ENCODE results near the genes SPATA46, UCK2 and POGK.

DNA sequence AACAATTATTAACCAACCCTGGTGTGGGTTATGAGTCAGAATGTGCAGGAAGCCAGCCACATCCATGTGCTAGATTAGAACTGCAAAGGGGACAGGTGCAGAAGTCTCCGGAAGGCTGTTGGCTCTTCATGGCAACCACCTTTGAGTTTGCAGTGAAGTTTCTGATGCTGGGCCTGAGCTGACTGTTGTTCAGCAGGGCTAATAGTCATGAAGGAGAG lies 70.6 kb downstream of the SPATA46 start:
- RRBS = no CpG with 5 or more reads among the region's 1 CpG

GRCh38 chr1:162363869-162364191 lies 12.8 kb downstream of the SPATA46 start:
- RRBS = no CpG with 5 or more reads among the region's 2 CpGs

DNA sequence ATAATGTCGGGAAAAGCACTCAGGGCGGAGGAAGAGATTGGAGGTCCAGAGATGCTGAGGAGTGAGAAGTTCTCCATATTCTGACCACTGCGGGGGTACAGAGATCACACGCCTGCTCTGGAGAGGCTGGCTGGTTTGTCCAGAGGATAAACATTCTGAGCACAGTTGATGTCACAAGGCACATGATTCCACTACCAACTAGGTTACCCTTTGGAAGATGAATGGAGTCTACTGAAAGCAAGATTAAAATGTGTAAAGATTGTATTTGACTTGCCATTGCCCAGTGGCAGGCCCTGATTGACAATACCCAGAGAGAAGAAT lies at the start of gene SPATA46:
TSS of gene SPATA46 (minus strand) at position 141 of the 321 bp plus-strand sequence.
- RRBS = no CpG with 5 or more reads among the region's 4 CpGs

DNA sequence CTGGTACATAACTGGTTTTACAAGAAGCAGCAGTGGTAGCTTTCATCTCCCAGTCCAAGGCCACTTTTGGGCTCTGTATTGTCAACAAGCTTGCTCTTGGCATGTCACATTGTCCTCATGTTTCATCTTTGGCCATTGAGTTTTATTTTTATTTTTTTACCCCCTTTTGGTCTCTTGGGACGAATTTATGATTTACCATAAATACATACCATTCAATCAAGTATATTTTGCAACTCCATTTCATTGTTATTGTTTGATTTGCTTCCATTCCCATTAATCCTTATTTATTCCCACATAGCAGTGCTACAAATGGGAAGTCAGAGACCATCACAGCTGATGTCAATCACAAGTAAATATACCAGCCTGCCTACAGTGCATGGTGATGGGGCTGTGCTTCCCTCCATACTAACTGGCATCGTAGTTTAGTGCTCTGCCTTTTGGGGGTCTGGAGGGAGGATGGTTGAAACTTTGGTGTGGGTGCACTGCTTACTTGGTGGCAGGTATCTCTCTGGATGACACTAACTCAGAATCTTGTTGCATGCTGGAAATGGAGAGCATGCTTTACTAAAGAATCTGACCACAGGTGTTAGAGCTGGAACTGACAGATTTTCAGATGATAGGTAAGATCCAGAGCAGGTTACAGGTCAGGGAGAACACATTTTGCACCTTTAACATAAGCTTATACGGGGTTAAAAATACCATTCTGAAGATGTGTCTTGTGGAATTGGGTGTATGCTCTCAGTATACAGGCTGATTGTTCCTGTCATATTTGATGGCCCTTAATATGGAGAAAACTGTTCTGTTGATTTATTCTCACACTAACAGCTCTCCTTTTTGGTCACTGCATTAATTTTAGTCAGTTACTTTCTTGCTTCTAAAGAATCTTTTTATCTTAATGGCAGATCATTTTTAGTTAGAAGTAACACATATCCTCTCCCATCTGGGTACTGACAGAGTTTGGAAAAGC lies 31.2 kb downstream of the UAP1 start:
- RRBS = no CpG with 5 or more reads among the region's 3 CpGs

GRCh38 chr1:162625870-162626727 lies 6.2 kb upstream of the DDR2 start:
- RRBS = no CpG with 5 or more reads among the region's 5 CpGs

DNA sequence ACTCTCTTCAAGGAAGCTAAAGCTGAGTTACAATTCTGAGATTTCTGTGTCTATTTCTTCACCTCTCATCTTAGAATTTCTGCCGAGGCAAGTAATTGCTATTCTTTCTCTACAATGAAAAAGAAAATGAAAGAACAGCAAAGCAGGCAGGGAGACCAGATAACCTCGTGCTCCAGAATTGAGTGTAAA lies 5.6 kb upstream of the DDR2 start:
- RRBS = no CpG with 5 or more reads among the region's 2 CpGs

DNA sequence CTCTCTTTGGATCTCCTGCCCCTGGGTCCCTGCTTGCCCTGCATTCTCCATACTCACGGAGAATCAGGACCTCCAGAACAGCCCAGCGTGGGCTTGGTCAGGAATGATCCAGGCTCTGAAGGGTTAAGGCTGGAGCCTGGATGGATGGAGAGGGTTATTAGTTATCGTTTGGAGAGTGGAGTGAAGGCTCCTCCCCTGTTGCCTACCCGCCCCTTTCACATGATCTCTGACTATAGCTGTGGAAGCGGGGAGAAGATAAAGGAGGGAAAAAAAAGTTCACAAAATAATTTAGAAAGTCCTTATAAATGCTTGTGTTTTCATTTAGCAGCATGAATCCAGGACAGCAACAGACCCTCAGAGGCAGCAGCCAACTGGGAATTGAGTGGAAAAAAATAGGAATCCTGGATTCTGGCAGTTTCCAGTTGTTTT lies 762 bp upstream of the DDR2 start:
- RRBS = no CpG with 5 or more reads among the region's 5 CpGs

DNA sequence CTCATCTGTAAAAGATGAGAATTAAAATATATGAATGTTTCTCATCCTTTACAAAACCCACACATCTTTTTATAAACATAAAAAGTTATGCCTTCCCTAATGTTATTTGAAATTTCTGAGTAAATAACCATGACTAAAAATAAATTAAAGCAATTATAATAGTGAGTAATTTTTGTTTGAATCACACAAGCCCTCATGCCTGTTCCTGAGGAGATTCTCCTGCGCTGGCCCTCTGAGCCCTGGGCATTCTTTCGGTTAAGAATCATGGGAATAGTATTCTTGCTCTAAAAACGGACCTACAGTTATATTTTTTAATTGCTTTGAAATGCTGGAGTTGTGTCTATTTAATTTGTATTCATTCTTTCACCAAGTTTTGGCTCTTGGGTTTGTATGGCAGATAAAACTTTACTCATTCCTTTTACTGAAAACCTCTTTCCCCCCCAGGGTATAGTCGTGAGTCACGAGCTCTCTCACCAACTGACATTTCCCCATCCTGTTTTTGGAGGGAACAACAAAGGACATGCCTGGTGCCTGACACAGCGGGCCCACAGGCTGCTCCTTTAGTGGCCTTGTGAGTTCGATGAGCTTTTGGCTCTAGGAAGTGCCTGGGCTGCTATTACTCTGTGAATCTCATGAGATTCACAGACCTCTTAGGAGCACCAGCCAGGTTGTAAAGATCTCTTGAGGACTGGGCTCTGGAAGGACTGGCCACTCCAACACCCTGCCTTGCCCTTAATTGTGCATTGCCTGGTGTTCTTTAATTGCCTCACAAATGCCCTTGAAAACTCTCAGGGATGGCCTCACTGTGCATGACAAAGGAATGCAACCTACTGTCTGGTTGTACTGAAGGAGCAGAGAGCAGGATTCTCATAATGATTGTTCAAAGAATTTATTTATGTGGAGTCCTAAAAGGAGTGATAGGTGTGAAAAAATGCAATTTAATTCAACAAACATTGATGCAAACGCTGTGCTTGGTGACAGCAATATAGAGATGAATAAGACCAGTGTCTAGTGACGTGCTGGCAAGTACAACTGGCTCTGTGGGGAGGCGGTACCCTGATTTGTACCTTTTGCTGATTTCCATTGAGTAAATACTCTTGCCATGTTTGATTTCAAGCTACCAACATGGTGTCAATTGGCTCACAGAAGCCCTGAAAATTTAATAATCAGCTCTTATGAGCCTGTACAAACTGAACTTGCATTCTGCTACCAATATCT lies 58.7 kb downstream of the DDR2 start:
- RRBS = no CpG with 5 or more reads among the region's 10 CpGs

GRCh38 chr1:163070448-163071206 lies 1.5 kb downstream of the RGS4 start:
- RRBS = no CpG with 5 or more reads among the region's 4 CpGs

DNA sequence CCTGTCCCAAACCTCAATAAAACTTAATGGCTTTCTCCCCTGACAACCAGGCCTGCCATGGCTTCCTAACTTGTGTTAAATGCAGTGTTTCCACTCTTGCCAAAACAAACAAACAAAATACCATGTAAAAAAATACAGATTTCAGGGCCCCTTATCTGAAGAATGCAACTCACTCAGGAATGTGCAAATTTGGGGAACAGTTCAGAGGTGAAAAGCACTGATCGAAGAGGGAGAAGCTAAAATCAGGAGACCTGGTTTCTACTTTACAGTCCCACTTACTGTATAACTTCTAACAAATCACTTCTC lies 814 bp upstream of the NUF2 start:
- RRBS = no CpG with 5 or more reads among the region's 1 CpG

- RRBS = no CpG with 5 or more reads among the region's 8 CpGs
Measured at GRCh38 chr1:164598218-164599233, 39.5 kb downstream of the PBX1 start.

DNA sequence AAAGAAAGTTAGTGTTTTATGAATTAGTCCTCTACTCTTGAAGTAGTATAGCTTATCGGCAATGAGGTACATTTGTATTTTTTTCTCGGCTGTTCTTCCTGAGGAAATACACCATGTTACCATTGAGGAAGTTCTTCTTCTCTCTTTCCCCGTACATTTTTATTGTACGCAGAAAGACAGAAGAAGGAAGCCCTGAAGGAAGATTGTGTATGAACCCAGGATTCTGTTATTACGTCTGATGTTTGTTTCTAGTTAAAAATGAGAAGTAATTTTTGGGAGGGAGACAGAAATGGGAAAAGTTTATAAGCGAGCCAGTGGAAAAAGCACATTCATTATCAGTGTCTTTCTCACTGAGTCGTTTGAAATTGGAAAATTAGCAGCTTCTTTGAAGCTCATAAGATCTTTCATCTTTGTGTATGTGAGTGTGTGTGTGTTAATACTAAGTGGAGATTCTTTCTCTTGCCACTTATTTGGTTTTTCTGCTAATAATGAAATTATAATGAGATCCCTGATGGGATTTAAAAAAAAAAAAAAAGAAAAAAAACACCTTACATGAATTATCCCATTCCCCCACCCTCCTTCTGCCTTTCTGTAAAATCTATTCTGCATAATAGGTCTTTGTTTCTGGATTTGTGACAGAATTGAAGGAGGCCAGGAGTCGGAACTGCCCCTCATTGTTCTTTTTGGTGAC lies 66.5 kb downstream of the PBX1 start:
- RRBS = no CpG with 5 or more reads among the region's 8 CpGs

DNA sequence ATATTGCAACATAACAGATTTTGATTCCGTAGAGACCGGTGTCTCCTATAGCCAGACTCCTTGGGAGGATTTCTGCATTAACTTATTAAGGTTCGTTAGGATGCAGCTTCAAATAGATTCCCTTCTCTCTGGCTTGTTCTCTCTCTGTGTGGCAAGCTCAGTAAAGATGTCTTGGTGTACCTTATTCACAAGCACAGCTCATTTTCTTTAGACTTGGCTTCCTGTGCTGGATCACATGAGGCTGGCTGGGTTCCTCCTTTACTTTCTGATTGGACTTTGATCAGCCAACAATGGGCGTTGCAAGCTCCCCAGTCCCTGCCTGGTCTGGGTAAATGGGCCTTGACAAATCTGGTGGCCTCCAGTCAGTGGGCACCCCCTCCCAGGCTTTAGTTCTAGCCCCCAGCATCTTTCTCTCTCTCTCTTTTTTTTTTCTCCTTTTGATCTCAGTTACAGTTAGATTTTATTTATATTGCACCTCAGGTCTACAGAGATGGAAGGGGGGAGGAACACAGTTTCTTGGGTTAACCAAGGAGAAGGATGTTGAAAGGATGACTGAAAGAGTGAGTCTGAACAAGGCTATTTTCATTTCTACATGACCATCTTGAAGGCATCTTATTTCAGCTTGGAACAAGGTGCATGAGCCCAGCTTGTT lies 76.9 kb downstream of the PBX1 start:
- RRBS = no CpG with 5 or more reads among the region's 4 CpGs

- RRBS = no CpG with 5 or more reads among the region's 9 CpGs
Measured at GRCh38 chr1:164716841-164717635, 158.1 kb downstream of the PBX1 start.

- RRBS = no CpG with 5 or more reads among the region's 1 CpG
Measured at GRCh38 chr1:165248852-165249282, 107.6 kb downstream of the LMX1A start.

- RRBS = 11% methylated on average over 1 of the region's 36 CpGs
Measured at GRCh38 chr1:165631341-165632434, 654 bp downstream of the MGST3 start.

- RRBS = no CpG with 5 or more reads among the region's 1 CpG
Measured at GRCh38 chr1:165633813-165634197, 2.8 kb downstream of the MGST3 start.

DNA sequence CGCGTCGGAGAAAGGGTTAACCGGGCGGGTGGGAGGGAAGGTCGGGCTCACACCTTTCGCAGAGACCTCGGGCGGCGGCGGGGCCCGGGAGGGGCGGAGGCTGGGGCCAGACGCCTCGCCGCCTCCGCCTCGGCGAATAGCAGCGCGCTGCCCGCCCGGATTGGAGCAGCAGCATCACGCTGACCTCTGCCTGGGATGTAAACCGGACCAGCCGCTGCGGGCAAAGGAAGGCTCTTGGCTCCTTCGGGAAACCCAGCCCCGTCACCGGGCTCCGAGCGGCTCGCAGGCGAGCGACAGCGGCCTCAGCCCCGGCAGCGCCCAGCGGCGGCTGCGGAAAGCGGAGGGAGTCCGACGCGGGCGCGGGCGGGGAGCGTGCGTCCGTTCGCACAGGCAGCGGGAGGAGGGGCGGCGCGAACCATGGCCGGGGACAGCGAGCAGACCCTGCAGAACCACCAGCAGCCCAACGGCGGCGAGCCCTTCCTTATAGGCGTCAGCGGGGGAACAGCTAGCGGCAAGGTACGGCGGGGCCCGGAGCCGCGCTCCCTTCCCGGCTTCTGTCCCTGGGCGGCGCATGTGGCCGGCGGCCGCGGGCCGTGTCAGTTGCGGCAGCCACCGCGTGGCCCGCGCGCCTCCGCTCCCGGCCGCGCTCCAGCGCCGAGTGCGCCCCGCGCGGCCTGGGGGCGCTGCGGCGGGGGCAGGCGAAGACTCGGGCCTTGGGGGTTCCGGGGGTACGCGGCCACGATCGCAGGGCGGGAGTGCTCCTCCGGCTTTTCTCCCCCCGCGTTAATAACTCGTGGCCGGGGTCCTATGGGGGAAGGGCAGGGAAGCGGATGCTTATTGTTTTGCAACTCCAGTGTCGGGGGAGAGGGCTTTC lies at the start of gene UCK2:
TSS of gene UCK2 (plus strand) at position 198 of the 874 bp plus-strand sequence.
- RRBS = 1% methylated on average over 67 of the region's 111 CpGs

DNA sequence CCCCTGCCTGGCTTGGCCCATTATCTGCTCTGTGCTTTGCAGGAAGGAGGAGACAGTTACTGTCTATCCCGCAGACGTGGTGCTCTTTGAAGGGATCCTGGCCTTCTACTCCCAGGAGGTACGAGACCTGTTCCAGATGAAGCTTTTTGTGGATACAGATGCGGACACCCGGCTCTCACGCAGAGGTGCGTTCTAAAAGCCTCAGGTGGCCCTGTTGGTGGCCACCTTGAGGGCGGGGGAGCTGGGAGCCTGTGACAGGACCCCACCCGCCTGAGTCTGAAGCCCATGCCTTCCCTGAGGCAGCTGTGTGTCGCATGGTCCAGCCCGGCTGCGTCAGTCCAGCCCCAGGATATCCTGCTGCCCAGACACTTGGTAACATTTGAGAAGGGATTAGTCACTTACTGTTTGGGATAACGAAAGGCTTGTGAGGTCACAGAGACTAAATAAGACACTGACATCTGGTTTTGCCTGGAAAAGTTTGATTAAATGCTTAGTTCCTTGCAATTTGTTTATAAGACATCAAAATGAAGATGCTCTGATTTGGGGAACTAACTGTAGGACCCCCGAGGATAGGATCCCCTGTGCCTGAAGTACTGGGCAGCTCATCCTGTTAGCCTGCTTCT lies 68.8 kb downstream of the UCK2 start:
- RRBS = no CpG with 5 or more reads among the region's 14 CpGs

DNA sequence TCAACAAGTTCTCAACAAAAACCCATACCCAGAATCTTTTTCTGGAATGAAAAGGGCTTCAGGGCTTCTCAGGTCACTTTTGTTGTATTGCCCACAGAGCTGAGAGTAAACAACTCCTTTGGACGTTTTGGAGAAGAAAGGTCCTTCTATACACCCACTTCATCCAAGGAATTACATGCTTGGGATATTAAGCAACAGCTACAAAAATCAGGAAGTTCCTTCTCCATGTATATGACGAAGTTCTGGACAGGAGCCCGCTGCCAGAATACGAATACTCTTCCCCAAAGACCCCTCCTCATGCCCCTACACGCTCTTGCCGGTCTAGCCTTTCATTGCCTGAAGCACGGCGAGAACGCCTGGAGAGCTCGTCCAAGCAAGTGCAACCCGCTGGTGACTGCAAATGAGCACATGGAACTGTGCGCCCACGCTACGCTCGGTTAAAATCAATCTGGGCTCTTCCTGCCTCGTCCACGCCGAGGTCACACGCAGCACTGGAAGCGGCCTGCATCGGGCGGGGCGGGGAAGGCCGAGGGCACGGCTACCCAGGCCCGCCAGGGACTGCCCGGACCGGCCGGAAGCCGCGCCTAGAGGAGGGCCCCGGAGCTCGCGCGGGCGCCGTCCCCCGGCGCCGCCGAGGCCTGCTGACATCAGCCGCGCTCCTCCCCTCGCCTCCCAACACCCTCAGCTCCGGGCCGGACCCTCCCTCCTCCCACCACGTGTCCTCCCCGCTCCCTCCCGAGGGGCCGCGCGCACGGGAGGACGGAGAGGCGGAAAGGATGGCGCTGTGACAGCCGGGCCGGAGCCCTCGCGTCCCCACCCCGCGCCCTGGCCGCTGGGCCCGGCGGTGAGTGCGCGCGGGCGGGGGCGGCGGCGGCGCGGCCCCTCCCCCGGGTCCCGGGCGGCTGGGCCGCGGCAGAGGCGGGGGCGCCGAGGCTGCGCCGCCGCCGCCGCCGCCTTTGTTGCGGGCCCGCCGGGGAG lies at the start of gene POGK:
TSS of gene POGK (plus strand) at position 715 of the 978 bp plus-strand sequence.
- RRBS = under 1% methylated on average over 48 of the region's 91 CpGs